ENCODE measurements around the genes CHN1 and LNPK.

DNA sequence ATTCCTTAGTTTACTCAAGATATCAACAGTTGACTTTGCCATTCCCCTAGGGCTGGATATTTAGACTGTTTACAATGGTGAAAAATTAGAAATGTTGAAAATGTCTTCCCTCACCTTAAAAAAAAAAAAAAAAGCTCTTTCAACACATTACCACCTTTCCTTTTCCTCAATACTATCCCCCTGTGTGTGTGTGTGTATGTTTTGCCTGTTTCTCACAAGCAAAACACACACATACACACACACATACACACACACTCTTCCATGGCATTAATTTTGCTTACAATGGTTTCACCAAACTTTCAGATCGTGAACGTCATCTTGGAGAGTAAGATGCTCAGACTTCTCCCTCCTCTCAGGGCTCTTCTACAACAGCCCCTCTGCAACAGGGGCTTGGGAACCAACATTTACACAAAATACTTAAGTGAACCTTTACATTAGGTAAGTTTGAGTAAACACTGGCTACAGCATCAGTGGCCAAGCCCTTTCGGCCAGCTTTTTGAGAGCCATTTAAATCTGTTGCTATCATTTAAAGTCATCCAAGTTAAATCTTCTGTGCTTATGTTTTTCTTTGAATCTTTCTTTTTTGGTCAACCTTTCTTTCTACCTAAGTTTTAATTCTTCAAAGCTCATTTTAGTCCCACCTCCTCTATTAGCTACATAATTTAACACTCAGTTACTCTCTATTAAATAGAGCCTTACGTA is 21.7 kb downstream of the CIR1 start:
- RRBS, result no CpG with 5 or more reads among the region's 4 CpGs
CAGE:
- cytosol, long polyA plus RNA, result no peak
- long polyA plus RNA, result no peak
- nucleus, long polyA plus RNA, result no peak

DNA sequence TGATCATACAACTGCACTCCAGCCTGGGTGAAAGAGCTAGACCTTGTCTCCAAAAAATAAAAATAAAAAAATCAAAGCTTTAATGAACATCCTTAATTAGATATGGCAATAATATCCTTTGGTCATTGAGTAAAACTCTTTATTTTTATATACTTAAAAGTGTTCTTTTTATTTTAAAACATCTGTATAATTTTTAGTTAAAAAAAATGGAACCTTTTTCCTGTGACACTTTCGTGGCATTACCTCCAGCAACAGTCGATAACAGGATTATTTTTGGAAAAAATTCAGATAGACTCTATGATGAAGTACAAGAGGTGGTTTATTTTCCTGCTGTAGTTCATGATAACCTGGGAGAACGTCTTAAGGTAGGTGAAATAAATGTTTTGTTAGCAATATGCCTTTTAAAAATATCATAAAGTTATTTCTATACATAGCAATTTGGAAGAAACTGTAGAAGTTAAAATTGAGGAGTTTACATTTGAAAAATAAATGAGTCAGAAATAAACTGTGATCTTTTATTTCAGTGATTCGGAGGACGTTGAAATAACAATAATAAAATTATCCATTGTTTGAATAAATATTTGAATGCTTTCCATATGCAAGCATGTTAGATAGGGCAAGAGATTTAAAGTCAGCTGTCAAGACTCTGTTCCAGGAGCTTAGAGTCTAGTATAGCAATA is 2.7 kb downstream of the SCRN3 start:
- RRBS, result no CpG with 5 or more reads among the region's 5 CpGs
CAGE:
- cytosol, long polyA plus RNA, result no peak
- long polyA plus RNA, result no peak
- nucleus, long polyA plus RNA, result no peak

- RRBS, result no CpG with 5 or more reads among the region's 3 CpGs
CAGE:
- cytosol, long polyA plus RNA, result no peak
- long polyA plus RNA, result no peak
- nucleus, long polyA plus RNA, result no peak
Measured at GRCh38 chr2:174606257-174606712, 8.7 kb upstream of the WIPF1 start.

- RRBS, result no CpG with 5 or more reads among the region's 11 CpGs
CAGE:
- cytosol, long polyA plus RNA, result no peak
- long polyA plus RNA, result no peak
- nucleus, long polyA plus RNA, result no peak
Measured at GRCh38 chr2:174663348-174663996, 65.9 kb upstream of the WIPF1 start.

DNA sequence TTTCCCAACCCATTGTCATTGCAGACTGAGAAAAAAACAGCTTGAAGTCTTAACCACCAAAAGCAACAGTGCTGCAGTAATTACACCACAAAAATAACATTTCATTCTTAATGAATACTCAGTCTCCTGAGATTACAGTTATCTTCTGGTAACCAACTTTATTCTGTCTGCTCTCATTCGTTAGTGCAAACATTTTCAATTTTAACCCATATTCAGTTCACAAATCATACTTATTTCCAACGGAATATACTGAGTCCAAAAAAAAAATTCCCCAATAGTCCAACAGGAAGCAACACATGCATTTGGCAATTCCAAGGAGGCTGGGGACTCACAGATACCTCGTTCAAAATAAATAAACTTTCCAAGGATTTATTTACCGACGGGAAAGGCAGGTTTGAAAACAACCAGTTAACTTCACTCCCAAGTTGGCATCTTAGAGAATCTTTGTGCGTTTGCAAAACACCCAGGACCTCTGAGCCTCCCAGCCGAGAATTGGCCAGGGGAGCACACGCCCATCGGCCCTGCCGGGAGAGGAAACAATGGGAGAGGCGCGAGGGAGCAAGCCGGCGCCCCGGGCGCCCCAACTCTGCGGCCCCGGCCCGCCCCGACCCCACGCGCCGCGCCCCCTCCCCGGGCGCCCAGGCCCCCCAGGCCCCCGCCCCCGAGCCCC is 868 bp downstream of the CHN1 start:
- RRBS, result 5% methylated on average over 14 of the region's 28 CpGs
CAGE:
- cytosol, long polyA plus RNA, result no peak
- long polyA plus RNA, result no peak
- nucleus, long polyA plus RNA, result no peak

DNA sequence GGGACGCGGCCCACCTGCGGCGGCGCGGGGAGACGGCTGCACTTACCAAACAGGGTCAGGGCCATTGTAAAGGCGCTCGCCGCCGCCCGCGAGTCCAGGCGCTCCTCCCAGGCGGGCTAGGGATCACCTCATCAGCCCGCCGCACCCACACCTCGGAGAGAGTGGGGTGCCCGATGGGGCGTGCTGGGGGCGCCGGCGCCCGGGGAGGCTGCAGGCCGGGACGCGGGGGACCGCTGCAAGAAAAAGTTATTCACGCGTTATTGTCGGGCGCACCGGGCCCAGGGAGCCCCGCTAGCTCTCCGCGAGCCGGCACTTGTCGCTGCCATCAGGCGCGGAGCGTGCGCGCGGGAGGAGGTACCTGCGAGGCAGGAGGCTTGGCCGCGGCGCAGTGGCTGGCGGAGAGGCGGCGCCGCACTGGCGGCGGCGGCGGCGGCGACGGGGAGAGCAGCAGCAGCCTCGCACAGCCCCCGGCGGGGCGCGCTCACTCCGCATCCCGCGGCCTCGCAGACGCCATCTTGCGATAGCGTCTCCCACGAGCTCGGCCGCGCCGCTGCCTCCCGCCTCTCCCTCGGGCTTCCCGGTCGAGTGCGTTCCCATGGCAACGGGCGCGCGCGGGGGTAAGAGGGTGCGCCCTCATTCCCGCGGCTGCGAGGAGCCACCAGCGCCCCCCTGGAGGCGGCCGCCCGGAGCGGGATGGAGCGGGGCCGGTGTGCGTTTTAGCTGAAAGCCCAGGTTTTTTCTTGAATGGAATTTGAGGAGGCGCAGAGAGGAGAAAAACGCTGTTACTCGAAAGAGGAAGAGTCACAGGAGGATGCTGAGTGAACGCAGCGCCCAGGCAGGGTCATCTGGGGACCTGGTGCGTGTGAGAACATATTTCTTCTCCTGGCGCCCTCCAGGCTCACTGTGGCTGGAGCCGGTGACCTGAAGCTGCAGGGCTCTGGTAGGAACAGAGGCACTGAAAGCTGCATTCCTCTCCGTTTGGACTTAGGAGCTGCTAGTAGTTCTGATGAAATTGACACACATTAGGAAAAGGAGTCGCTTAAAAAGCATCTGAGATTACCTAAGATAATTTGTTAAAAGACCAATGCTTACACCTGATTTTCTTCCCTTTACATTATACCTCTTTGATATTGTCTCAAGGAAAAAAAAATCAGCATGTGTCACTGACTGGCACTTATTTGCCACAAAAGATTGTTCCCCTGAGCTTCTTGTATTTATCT is at the start of gene CHN1:
Gene CHN1, minus strand, starts transcription at position 534 of the 1,220 bp plus-strand sequence.
- RRBS, result 2% methylated on average over 33 of the region's 108 CpGs
CAGE:
- cytosol, long polyA plus RNA, result no peak
- long polyA plus RNA, result no peak
- nucleus, long polyA plus RNA, result no peak

- RRBS, result under 1% methylated on average over 9 of the region's 18 CpGs
CAGE:
- cytosol, long polyA plus RNA, result no peak
- long polyA plus RNA, result no peak
- nucleus, long polyA plus RNA, result no peak
Measured at GRCh38 chr2:175168461-175169145, 600 bp upstream of the ATF2 start.

GRCh38 chr2:175929772-175930252 is 72.3 kb downstream of the LNPK start:
- RRBS, result no CpG with 5 or more reads among the region's 5 CpGs
CAGE:
- cytosol, long polyA plus RNA, result no peak
- long polyA plus RNA, result no peak
- nucleus, long polyA plus RNA, result no peak

GRCh38 chr2:176002137-176002590 is at the start of gene LNPK:
Gene LNPK (minus strand): TSS chr2:176002267.
- RRBS, result under 1% methylated on average over 8 of the region's 38 CpGs
CAGE:
- cytosol, long polyA plus RNA, result start-site peak on the minus strand at chr2:176002180-176002246, 80 and 74 reads in 2 replicates
- long polyA plus RNA, result no peak
- nucleus, long polyA plus RNA, result no peak

- RRBS, result 6% methylated on average over 3 of the region's 20 CpGs
CAGE:
- cytosol, long polyA plus RNA, result no peak
- long polyA plus RNA, result no peak
- nucleus, long polyA plus RNA, result no peak
Measured at GRCh38 chr2:176002591-176003177, 617 bp upstream of the LNPK start.

GRCh38 chr2:176003475-176004025 is 1.5 kb upstream of the LNPK start:
- RRBS, result no CpG with 5 or more reads among the region's 7 CpGs
CAGE:
- cytosol, long polyA plus RNA, result no peak
- long polyA plus RNA, result no peak
- nucleus, long polyA plus RNA, result no peak

DNA sequence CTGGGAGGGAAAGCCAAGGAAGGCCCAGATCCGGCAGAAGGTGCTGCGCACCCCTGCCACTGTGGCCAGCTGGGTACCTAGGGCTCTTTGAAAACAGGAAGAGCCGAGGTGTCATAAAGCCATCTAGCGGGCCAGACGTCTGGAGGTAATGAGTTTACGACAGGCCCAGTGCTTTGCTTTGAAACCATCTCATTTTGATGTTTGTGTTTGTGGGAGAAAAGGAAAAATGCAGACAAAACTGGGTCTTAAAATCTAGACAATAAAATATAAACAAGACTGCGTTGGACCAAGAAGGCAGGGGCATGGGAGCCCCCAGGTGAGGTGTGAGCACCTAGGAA is 3.2 kb downstream of the HOXD9 start:
- RRBS, result no CpG with 5 or more reads among the region's 7 CpGs
CAGE:
- cytosol, long polyA plus RNA, result no peak
- long polyA plus RNA, result no peak
- nucleus, long polyA plus RNA, result no peak

GRCh38 chr2:176133488-176133762 is 3.9 kb downstream of the HOXD8 start:
CAGE:
- cytosol, long polyA plus RNA, result no peak
- long polyA plus RNA, result no peak
- nucleus, long polyA plus RNA, result no peak

- RRBS, result no CpG with 5 or more reads among the region's 10 CpGs
CAGE:
- cytosol, long polyA plus RNA, result no peak
- long polyA plus RNA, result no peak
- nucleus, long polyA plus RNA, result no peak
Measured at GRCh38 chr2:176491066-176491825, 222.0 kb downstream of the MTX2 start.

GRCh38 chr2:176553424-176554712 is 284.6 kb downstream of the MTX2 start:
- RRBS, result no CpG with 5 or more reads among the region's 31 CpGs
CAGE:
- cytosol, long polyA plus RNA, result no peak
- long polyA plus RNA, result no peak
- nucleus, long polyA plus RNA, result no peak

DNA sequence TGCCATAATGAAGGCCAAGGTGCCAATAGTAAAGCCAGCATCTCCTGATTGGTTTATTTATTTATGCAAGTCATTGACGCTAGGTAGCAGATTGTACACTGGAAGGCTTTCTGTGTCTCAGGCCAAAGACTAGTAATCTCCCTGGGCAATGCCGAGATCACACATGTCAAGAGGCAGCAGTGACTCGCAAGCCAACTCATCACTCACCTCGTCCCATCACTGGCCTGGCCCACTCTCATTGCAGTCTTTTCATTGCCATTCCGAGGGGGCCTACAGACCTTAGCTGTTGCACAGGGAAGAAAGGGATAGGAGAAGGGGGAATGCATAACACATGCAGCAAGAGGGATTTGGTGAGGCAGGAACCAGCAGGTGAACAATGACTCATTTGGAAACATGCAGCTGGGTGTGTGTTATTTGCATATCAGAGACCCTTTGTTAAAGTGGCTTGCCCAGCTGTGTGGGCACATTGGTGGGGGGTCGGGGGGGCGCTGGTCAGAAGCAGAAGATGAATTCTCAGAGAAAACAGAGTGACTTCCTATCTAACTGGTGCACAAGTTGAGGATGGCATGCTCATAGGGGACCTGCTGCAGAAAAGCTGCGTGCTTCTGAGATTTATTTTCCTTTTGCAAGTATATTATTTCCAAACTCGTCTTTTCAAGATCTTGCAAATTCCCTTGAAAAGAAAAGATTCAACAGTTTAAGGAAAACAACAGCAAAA is 448.6 kb upstream of the HNRNPA3 start:
- RRBS, result no CpG with 5 or more reads among the region's 9 CpGs
CAGE:
- cytosol, long polyA plus RNA, result no peak
- long polyA plus RNA, result no peak
- nucleus, long polyA plus RNA, result no peak

- RRBS, result no CpG with 5 or more reads among the region's 5 CpGs
CAGE:
- cytosol, long polyA plus RNA, result no peak
- long polyA plus RNA, result no peak
- nucleus, long polyA plus RNA, result no peak
Measured at GRCh38 chr2:176805922-176806375, 406.6 kb upstream of the HNRNPA3 start.

DNA sequence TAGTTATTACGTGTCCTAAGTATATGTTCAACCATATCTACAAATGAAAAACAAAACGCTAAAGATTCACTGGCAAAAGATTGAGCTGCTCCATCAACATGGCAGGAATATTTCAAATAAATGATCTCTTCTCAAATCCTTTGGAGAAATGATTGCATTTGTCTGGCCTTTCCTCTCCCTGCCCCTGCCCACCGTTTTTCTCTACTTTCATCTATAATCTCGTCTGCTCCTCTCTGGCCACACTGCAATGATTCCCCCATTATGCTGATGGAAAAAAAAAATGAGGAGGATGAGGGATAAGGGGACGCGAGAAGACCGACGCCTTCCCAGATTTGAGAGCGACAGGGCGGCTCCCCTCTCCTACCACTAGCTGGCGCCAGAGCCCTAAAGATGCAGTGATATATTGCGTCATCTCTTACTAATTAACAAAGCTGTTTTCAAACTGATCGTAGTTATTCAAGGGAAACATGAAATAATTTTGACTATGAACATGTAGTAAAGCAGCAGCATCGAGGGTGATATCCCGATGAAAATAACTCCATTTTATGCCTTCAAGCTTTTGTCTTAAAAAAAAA is 48.1 kb upstream of the HNRNPA3 start:
- RRBS, result no CpG with 5 or more reads among the region's 15 CpGs
CAGE:
- cytosol, long polyA plus RNA, result no peak
- long polyA plus RNA, result no peak
- nucleus, long polyA plus RNA, result no peak

DNA sequence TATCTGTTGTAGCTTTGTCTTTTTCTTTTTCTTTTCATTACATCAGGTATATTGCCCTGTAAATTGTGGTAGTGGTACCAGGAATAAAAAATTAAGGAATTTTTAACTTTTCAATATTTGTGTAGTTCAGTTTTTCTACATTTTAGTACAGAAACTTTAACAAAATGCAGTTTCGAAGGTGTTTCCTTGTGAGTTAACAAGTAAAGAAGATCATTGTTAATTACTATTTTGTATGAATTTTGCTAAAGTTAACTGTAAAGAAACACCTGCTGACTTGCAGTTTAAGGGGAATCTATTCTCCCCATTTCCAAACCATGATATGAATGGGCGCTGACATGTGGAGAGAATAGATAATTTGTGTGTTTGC is 7.1 kb downstream of the HNRNPA3 start:
- RRBS, result no CpG with 5 or more reads among the region's 2 CpGs
CAGE:
- cytosol, long polyA plus RNA, result no peak
- long polyA plus RNA, result no peak
- nucleus, long polyA plus RNA, result no peak

GRCh38 chr2:177260128-177260891 is 4.2 kb downstream of the NFE2L2 start:
- RRBS, result no CpG with 5 or more reads among the region's 1 CpG
CAGE:
- cytosol, long polyA plus RNA, result no peak
- long polyA plus RNA, result no peak
- nucleus, long polyA plus RNA, result no peak

Measured in IMR-90 (cell line).